HTR-8/SVneo (cell line): ENCODE results near the genes NHERF2 and NTHL1.

GRCh38 chr16:1778127-1779112, 4.0 kb downstream of the SPSB3 start:
- RRBS, result 93% methylated on average over 6 of the region's 36 CpGs

DNA sequence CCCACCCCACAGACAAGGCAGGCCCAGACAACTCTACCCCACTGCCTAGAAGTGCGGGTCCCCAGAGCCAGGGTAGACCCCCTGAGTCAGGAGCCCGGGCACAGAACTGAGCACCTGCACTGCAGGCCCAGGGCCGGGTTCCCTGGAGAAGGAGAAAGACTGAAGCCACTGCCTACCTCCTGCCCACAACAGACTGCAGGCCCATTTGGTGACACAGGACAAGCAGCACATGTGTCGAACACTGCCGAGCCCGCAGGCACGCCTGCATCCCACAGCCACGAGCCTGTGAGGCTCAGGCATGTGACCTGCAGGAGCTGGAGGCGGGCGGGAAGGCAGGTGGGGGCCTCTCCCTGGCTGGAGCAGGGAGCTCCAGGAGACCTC, 2.8 kb downstream of the SPSB3 start:
- RRBS, result no CpG with 5 or more reads among the region's 10 CpGs

DNA sequence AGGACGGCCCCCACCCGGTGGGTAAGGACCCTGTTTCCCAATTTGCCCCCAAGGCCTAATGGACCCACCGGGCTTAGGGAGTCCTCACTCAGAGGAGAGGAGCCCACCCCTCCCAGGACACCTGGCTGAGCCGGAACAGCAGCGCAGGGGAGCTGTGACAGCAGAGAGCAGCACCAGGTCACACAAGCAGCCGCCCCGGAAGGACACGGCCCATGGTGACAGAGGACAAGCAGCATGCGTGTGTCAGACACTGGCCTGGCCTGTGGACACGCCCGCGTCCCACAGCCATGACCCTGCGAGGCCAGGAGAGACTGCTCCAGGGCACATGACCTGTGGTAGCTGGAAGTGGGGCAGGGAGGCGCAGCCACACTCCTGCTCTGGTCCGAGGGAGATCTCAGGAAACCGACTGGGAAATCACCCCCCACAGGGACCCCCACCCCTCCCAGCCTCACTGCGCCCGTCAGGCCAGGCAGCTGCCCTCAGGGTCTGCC, 2.4 kb downstream of the SPSB3 start:
- RRBS, result 97% methylated on average over 5 of the region's 18 CpGs

DNA sequence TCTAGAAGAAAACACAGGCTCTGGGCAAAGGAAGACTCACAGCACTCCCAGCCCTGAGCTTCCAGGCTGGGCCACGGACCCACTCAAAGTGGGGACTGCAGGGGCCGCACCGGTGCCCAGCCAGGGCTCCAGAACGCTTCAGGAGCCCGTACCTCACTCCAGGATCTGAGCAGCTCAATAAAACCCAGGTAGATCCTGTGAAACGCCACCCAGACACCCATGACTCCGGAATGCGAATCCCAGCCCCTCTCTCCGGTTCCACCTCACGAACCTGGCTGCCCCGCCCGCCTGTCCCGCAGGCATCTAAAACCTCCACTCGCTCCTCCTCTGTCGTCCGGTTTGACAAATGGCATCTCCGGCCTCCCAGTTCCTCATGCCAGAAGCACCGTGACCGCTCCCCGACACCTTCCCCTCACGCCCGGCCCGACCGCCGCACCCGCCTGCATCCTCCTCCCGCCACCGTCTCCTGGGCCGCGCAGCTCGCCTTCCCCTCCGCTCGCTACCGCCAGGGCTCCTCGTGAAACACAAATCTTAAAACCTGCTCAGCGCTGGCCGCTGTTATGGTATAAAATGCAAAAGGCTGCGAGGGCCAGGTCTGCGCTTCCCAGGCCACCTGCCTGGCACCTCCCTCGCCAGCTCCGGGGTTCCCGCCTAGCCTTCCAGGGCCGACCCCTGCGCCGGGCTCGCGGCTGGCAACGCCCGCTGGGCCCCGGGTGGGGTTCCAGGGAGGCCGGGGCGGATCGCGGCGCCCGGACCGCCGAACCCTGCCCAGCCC, 689 bp downstream of the SPSB3 start:
- RRBS, result 20% methylated on average over 25 of the region's 58 CpGs

- RRBS, result no CpG with 5 or more reads among the region's 16 CpGs
These were observed 7.0 kb downstream of the HAGH start for GRCh38 chr16:1819585-1820085.

DNA sequence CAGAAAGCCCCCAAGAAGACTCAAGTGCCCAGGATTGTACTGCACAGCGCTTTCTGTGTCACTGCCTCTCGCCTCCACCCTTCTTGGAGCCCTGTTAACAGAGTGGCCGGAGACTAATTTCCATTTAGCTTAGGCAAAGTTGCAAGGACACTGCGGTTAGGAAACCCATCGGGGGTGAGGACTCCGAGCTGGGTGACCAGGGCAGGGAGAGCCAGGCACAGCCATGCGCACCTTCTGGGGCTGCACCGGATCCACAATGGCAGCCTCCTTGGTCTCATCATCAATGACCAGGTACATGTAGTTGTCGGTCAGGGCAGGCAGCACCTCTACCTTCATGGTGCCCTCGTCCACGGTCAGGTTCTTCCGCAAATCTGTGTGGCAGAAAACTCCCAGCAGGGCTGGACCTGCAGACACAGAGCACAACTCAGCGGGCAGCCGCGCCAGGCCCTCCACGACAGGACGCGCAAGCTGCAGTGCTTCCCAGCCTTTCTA, 3.9 kb downstream of the HAGH start:
- RRBS, result 100% methylated on average over 1 of the region's 18 CpGs

DNA sequence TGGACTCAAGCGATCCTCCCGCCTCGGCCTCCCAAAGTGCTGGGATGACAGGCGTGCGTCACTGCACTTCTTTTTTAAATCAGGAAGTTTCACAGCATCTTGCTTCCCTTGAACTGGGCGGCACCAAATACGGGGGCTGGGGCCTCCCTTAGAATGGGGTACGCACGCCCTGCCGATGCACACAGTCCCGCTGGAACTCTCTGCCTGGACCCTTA, 917 bp downstream of the HAGH start:
- RRBS, result no CpG with 5 or more reads among the region's 11 CpGs

- RRBS, result 43% methylated on average over 5 of the region's 21 CpGs
These were observed 854 bp downstream of the HS3ST6 start for GRCh38 chr16:1917288-1917834.

DNA sequence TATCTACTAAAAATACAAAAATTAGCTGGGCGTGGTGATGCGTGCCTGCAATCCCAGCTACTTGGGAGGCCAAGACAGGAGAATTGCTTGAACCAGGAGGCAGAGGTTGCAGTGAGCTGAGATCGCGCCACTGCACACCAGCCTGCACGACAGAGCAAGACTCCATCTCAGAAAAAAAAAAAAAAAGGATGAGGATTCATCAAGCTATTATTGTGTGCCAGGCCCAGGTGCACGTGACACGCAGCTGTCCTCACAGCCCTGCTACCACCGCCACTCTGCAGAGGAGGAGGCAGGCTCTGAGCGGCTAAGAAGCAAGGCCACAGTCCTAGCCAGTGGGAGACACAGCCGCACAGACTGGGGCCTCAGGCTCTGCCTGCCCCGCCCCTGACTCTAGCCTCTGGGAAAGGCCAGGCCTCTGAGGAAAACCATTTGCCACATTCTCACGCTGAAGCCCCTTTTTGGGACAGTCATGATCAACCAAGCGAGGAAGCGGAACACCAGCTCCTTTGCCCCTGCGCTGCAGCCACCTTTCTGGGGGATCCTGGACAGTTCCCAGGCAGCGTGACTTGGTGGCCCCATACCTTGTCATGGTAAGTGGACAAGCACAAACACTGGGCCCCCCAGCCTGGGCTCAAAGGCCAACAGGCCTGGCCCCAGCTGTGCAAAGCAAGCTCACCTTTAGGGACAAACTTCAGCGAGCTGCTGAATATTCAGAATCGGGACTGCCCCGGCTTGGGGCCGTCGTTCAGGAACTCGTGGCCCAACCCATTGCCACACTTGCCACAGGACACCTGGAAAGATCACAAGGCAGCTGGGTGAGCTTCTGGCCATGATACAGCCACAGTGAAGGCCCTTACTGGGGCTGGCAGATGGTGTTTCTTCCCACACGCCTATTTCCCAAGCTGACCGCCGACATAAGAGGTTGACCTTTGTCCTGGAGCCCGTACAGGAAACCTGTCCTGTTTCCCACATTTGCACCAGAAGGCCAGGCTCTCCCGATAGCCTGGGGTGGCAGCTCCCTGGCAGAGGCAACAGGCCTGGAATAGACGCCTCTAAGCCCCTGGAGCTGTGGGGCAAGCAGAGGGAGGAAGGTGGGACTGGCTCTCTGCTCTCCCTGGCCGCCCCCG, 2.5 kb downstream of the MSRB1 start:
- RRBS, result no CpG with 5 or more reads among the region's 30 CpGs

DNA sequence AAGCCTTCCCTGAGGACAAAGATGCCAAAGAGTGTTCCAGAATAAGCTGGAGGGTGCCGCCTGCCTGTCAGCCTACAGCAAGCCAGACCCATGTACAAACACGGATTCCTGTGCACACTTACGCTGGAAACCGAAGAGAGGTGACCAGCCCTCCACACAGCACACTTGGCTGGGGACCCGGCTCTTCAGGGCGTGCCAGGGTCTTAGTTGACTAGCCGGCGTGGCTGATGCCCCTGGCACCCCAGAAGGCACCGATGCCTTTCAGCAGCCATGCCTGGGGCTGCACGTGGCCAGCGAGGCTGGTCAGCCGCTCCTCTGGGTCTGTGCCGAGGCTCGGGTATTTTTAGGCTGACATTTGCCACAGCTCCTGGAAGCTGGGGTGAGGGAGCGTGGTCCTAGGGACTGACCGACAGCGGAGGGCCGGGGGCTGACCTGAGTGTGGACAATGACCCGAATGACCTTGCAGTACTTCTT, 4.0 kb downstream of the RPL3L start:
- RRBS, result 100% methylated on average over 1 of the region's 19 CpGs

- RRBS, result 87% methylated on average over 10 of the region's 46 CpGs
These were observed 8.5 kb downstream of the SYNGR3 start for GRCh38 chr16:1998053-1998924.

DNA sequence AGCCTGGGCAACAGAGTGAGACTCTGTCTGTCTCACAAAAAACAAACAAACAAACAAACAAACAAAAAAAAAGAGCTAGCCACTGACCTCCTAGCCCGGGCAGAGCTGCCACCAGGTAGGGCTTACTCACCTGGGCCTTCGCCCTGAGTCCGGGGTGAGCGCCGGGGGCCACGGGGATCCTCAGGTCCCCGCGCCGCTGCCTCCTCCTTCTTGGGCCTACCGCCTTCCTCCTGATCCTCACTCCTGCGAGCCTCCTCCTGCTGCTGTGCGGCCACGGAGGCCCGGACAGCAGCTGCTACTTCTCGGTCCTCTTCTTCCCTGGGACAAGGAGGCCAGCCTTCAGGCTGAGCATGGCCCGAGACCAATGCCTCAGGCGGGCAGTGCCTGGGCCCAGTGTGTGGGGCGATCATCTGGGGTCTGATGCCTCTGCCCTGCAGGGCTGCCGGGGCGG, 11.1 kb downstream of the SYNGR3 start:
- RRBS, result 96% methylated on average over 11 of the region's 20 CpGs

DNA sequence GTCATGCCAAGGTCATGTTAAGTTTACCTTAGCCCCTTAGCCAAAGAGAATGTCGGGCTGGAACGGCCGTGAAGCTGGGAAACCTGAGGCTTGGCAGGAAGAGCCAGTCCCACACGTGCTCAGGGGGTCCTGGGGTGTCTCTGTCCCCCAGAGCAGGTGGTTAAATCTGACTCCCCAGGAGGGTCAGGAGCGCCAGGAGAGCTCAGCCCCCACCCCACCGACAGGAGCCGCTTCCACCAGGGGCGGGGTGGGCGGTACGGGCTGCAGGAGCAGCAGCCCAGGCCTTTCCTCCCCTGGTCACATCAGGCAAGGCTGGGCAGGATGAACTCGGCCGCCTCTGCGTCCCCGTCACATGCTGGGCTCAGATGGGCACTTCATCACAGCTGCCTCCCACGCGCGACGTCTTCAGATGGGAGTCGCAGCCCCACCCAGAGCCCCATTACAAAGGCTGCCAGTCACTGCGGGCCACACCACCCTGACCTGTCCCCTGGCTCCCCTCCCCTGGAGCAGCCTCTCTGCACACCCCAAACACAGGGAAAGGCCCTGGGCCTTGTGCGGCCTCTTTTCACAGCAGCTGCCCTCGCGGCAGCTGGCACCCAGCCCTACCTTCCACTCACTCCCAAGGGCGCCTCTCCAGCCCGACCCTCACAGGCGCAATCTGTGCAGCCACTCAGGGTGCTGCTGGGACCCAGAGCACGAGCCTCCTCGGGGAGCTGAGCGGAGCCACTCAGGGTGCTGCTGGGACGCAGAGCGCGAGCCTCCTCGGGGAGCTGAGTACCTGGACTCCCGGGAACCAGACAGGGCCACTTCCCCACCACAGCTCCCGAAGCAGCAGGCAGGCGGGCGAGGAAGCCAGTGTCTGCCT, 14.7 kb upstream of the NPW start:
- RRBS, result no CpG with 5 or more reads among the region's 37 CpGs

GRCh38 chr16:2026438-2027569, at the start of gene NHERF2:
Gene NHERF2 (plus strand): TSS chr16:2026902.
- RRBS, result 2% methylated on average over 67 of the region's 125 CpGs

GRCh38 chr16:2036680-2037181, 10.0 kb downstream of the NHERF2 start:
- RRBS, result no CpG with 5 or more reads among the region's 24 CpGs

DNA sequence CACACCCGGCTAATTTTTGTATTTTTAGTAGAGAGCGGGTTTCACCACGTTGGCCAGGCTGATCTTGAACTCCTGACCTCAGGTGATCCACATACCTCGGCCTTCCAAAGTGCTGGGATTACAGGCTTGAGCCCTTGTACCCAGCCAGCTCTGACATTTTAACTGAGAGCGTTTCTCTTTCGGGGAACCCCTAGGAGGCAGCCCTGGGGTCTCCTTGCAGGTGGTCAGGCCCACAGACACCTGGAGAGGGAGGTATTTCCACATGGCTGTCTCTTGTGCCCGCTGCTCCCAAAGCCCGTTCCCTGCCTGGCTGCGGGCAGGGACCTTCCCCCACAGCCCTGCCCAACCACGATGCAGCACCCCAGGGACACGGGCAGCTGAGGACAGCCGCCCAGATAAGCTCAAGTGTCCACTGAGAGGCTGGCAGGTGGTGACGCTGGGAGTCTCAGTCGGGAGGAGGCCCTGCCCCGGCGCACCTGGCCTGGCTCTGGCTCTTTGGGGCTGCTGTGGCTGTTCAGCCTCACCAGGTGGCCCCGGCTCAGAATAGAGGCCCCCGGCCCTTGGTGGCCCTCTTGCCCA, 5.6 kb downstream of the NTHL1 start:
- RRBS, result 95% methylated on average over 4 of the region's 18 CpGs

DNA sequence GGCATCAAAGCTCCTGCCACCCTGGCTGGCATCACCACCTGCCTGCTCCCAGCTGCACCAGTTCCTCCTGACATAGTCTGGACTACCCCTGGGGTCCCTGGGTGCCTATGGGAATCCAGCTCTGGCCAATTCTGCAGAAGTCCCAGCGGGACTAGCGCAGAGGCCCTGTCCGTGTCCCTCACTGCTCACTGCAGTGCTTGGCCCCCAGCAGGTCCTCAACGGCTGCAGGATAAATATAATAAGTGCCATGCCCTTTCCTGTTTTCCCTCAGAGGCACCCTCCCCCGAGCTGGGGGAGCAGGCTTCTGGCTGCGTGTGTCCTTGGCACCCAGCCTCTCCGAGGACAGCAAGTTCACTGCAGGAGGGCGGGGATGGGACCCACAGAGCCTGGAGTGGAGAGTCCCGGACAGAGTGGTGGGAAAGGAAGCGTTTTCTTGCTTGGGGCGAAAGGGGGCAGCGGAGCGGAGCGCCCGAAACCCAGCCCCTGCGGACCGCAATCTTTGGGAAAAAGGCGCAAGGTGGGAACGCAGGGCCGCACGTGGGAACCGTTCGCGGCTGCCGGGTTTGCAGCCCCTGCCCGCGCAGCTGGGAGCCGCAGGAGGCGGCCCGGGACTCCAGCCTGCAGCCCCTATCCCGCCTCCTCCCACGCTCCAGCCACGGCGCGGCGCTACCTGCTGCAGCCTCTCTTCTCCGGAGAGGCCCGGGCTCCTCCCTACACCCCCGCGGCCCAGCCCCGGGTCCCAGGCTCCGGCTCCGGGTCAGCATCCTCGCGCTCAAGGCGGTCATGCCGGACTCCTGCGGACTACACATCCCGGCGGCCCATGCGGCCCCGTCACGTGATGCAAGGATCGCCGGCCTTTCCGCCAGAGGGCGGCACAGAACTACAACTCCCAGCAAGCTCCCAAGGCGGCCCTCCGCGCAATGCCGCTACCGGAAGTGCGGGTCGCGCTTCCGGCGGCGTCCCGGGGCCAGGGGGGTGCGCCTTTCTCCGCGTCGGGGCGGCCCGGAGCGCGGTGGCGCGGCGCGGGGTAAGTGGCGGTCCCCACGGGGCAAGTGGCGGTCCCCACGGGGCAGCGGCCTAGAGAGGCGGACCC, at the start of gene NTHL1:
TSS of gene NTHL1 (minus strand) at position 796 of the 1,093 bp plus-strand sequence.
- RRBS, result 1% methylated on average over 42 of the region's 87 CpGs

GRCh38 chr16:2048522-2048872, 712 bp downstream of the TSC2 start:
- RRBS, result no CpG with 5 or more reads among the region's 8 CpGs

GRCh38 chr16:2082160-2082765, 34.5 kb downstream of the TSC2 start:
- RRBS, result no CpG with 5 or more reads among the region's 31 CpGs

GRCh38 chr16:2096984-2097798, 38.5 kb downstream of the PKD1 start:
- RRBS, result 97% methylated on average over 6 of the region's 28 CpGs